Parotid gland (tissue), 1 donor: ENCODE measurements around a stretch of chr7.

DNA sequence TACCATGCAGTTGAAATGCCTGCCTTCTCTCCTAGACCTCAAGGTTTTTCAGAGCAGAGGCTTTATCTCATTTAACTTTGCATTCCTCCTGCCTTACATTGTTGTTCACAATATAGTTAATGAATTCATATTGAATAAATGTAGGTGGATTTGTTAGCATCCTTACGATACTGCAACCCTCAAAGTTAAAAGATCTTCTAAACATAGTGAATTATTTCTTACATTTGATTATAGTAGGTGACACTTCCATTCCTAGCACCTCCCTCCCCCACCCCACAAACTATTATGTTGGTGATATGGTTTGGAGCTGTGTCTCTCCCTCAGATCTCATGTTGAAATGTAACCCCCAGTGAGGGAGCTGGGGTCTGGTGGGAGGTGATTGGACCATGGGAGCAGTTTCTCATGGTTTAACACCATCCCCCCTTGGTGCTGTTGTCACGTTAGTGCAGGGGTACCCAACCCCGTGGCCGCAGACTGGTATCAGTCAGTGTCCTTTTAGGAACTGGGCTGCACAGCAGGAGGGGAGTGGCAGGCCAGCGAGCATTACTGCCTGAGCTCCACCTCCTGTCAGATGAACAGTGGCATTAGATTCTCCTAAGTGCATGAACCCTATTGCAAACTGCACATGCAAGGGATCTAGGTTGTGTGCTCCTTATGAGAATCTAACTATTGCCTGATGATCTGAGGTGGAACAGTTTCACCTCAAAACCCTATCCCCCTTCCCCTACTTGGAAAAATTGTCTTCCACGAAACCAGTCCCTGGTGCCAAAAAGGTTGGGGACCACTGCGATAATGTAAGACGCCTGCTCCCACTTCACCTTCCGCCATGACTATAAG, 1.9 kb downstream of the STEAP1 start:
- PRO-cap, result no peak

- PRO-cap, result no peak
Measured at GRCh38 chr7:90625844-90626373, 29.8 kb downstream of the CDK14 start.

- PRO-cap, result no peak
Measured at GRCh38 chr7:90721298-90721830, 125.2 kb downstream of the CDK14 start.

DNA sequence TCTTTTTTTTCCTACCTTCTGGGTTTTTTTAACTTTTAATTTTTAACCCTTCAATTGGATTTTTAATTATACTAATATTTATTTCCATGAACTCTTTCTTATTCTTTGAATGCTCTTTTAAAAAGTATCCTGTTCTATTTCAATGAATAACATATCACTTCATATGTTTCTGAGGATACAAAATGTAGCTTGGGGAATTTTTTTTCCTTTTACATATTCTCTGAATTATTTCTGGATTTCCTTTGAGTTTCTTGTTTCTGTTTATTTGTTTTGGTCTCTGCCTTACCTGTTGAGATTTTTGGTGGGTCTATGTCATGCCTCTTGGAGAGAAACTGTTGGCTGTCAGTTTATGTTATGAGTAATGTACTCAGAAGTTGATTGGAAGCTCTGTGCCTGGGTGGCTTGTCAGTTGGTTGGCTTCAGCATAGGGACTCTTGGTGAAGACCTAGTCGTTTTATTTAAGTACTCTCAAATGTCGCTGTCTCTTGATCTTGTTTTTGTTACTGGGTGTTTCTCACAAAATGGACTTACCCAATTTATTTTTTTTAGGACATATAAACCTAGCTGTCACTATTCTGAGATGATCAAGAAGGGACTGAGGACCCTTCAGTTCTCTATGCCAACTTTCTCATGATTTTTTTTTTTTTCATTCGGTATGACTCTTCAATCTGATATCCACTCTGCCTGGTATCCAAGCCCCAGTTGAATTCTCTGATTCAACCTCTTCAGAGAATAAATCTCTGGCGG, 132.5 kb downstream of the CDK14 start:
- PRO-cap, result no peak

- PRO-cap, result no peak
Measured at GRCh38 chr7:90766684-90767024, 170.5 kb downstream of the CDK14 start.

GRCh38 chr7:91082135-91082436, 182.1 kb upstream of the FZD1 start:
- PRO-cap, result no peak

- PRO-cap, result no peak
Measured at GRCh38 chr7:91455301-91455944, 191.2 kb downstream of the FZD1 start.

DNA sequence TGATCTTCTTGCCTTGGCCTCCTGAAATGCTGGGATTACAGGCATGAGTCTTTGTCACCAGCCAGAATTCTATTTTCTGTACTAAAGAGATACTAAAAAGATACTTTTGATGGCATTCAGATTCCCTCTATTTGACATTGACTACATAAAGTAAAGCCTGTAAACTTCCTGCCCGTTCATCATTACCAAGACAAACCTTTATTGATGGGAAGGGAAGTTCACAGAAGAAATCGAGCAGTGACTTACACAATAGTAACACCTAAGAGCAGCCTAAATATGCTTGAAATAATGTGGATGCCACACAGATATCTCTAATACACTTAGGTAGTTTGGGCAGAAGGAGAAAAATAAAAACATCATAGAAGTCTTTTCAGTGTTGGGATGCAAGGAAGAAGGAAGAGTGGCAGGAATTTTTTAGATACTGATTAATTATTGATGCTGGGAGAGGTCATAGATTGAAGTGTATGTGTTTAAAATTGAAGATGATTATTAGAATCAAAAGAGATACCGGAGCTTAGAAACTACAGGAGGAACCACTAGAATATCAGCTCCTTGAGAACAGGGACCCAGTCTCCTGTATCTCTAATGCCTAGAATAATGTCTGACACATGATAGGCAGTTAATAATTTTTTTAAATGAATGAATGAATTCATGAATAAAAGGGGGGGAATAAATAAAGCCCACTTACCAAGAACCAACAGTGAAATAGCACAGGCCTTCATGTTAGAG, 65.9 kb downstream of the AKAP9 start:
- PRO-cap, result no peak

GRCh38 chr7:92040608-92040905, 93.7 kb downstream of the CYP51A1 start:
- PRO-cap, result no peak

DNA sequence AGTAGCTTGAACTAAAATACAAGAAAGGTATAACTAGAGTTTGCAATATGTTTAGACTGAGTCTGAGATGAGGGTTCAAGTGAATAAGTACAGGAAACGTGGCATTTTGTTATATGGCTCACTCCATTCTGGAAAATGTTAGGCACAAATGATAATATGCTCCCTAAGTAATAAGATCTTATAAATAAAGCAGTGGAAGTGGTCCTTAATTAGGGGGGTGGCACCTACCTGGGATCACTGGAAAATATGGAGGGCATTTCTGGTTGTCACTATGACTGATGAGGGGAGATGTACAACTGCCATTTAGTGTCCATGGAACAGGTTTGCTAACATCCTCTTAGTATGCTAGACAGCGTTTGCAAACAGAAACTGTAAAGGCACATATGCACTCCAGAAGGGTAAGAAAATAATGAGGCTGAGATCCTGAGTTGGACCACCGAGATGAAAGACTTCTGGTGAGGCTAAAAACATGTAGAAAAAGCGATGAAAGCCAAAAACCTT, 990 bp downstream of the KRIT1 start:
- PRO-cap, result no peak

DNA sequence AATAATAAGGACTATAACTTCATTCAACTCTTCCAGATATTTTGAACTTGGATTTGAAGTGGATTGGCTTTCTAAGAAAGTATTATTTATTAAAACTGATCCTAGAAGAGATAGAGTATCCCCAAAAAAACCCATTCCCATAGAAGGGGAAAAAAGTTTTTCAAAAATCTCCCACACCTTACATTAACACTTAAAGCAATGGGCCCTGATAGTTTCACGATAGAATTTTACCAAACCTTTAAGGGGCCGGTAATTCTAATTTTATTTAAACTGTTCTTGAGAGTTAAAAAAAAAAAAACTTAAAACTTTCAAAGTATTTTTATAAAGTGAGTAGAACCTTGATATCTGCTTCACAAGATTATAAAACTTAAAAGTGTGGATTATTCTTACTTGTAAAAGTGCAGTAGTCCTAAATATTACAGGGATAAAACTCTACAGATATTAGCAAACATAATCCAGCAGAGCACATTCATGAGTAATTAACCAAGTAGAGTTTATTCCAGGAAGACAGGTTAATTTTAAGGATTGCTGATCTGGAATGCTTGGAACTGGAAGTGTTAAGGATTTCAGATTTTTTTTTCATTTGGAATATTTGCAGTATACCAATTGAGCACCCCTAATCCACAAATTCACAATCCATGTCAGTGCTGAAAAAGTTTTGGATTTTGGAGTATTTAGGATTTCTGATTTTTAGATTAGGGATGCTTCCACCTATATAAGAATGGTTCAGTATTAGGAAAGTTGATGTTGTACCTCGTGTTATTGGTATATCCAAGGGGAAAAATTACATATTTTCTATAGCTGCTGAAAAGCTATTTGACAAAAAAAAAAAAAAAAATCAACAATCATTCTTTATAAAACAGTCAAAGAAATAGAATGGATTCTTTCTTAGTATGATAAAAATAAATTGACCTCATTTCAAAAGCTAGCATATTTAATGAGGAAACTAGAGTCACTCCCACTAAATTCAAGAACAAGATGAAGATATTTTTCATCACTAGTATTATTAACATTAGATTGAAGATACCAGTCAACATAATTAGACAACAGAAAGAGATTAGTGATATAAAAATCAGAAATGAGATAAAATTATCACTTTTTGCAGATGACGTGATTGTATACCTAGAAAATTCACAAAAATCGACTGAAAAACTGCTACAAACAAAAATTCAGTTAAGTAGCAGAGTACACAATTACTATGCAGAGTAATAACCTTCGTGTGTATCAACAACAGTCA, 69.2 kb upstream of the GATAD1 start:
- PRO-cap, result no peak

GRCh38 chr7:92425374-92425900, 21.8 kb upstream of the GATAD1 start:
- PRO-cap, result no peak

- PRO-cap, result no peak
Measured at GRCh38 chr7:92800206-92800936, 36.0 kb downstream of the CDK6 start.

GRCh38 chr7:93145210-93146527, 2.5 kb downstream of the SAMD9L start:
- PRO-cap, result no peak

DNA sequence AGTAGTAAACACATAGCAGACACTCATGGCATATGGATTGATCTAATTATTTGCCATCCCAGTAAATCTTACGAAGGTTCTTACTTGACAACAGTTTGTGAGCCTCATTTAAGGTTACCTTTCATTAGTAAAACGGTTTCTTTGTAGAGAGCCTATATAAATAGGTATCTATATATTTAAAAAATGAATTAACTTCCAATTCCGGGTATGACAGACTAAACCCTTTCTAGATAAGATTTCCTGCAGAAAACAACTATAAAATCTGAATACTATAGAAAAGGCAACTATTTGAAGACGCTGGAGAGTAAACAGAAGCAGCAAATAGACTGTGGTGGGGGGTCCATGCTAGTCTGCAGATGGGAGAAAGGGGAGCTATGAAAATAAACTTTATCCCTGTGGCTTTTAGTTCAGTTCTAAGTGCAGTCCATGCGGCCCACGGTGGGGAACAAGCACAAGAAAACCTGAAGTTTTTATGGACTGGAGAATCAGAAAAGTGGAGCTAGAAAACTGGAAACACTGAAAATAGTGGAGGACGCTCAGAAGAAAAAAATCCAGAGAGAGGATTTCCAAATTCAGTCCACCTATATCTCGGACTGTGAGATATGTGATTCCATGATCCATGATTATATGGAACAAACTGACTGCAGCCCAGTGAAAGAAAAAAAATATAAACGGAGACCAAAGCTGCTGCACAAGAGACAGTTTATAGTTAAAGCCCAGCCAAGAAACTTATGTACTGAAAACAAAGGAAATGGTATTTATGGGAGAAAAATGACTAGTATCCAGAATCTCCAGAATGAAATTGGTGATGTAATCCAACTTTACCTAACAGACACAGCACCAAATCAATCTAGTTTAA, 96.3 kb downstream of the VPS50 start:
- PRO-cap, result no peak

DNA sequence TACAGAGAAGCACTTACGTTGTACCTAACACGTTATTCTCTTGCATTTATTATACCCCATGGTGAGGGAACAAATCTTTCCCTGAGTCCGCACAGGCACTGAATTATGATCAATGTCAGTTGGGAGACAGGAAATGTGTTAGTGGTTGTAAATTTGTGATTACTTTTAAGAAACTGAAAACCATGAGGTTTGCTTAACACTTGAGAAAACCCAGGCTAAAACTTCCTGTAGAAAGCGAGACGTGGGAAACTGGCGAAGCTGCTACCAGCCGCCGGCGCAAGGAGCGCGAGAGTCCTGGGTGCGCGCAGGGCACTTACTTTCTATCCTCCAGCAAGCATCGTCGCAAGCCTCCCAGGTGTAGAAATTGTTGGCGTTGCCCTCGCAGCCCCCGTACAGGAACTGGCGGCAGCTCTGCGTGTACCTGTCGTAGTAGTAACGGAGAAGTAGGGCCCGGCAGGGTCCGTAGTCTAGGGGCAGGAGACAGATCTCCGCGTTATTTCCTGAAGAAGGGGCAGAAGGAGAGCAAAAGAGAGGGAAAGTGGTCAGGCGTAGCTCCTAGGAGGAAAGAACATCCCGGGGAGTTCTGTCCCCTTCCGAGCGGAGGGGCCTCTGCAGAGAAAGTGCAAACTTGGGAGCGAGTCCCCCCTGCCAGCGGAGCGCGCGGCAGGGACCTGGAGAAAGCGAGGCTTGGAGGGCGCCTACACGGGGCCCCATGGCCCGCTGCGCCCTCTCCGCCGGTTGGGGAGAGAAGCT, 557 bp downstream of the TFPI2 start:
- PRO-cap, result unidirectional peak, plus-strand start at position 282 of the sequence

GRCh38 chr7:94060844-94061293, 56.7 kb upstream of the BET1 start:
- PRO-cap, result no peak

DNA sequence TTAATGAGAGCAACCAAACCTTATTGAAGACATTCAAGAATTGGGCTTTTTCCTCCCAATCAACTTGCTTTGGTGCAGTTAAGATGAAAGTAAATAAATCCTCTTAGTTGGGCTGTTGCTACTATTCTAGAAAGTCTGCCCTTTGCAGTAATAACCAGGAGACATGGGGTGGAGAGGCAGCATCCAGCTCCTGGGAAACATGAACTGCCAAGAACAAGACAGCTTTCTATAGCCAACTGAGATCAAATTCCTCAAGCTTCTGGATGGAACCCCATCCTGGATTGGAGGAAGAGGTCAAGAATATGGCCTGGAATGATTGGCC, 70.4 kb upstream of the COL1A2 start:
- PRO-cap, result no peak

- PRO-cap, result no peak
Measured at GRCh38 chr7:94374045-94374672, 20.5 kb upstream of the COL1A2 start.

GRCh38 chr7:94514143-94514393, 4.5 kb downstream of the CASD1 start:
- PRO-cap, result no peak